Placental epithelial cell (primary cell): ENCODE results near the genes TMEM202, ARIH1, GOLGA6B and ADPGK.

DNA sequence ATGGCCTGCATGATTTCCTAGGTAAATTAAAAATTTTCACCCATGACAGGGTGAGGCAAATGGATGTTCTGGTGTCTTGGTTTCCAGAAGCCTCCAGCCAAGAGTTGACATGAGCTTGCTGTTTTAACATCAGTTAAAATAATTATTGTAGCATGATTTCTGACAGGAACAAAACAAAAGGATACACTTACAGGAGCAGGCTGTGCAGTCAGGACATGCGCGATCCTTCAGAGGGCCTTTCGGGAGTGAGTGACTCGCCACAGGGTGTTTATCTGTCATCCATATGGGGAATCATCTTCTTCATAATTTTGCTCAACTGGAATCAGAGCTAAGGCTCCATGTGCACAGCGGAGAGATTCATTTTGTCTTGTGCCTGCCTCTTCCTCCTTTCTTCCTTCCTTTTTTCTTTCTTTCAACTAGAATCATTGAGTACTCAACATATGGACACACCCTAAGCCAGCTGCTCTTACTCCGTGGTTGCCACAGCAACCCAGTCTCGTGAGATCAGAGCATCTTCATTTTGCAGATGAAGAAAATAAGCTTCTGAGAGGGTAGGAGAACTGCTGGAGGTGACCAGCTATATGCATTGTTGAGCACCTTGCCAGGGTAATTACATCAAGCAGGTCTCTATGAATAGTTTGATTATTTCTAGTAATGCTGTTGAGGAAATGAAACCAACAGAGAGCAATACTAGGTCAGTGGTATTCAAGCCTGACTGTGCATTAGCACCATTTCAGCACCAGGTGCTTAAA lies 73.5 kb downstream of the THSD4 start:
- CAGE, long polyA plus RNA: no peak

GRCh38 chr15:71341568-71342532 lies 226.6 kb downstream of the THSD4 start:
- CAGE, long polyA plus RNA: no peak

- CAGE, long polyA plus RNA: no peak
Measured at GRCh38 chr15:71366854-71367294, 251.6 kb downstream of the THSD4 start.

- CAGE, long polyA plus RNA: no peak
Measured at GRCh38 chr15:71611551-71611993, 198.8 kb upstream of the NR2E3 start.

DNA sequence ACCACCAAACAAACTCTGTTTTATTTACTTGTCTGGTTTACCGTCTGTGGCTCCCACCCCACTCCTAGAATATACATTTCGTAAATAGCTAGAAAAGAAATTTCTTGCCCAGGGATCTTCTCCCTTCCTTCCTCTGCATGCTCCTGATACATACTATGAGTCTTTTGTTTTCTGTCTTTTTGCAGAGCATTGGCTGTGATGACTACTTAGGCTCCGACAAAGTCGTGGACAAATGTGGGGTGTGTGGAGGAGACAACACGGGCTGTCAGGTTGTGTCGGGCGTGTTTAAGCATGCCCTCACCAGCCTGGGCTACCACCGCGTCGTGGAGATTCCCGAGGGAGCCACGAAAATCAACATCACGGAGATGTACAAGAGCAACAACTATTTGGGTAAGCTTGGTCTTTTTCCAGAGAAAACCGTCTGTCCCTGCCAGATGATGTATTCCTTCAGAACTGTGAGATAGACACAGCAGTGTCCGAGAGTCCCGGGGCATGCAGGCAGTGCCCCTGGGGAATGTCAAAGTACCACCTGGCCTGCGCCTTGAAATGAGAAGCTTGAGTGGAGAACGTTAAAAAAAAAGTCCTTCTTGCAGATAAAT lies 149.9 kb upstream of the NR2E3 start:
- CAGE, long polyA plus RNA: no peak

- CAGE, long polyA plus RNA: no peak
Measured at GRCh38 chr15:71662305-71662822, 148.0 kb upstream of the NR2E3 start.

DNA sequence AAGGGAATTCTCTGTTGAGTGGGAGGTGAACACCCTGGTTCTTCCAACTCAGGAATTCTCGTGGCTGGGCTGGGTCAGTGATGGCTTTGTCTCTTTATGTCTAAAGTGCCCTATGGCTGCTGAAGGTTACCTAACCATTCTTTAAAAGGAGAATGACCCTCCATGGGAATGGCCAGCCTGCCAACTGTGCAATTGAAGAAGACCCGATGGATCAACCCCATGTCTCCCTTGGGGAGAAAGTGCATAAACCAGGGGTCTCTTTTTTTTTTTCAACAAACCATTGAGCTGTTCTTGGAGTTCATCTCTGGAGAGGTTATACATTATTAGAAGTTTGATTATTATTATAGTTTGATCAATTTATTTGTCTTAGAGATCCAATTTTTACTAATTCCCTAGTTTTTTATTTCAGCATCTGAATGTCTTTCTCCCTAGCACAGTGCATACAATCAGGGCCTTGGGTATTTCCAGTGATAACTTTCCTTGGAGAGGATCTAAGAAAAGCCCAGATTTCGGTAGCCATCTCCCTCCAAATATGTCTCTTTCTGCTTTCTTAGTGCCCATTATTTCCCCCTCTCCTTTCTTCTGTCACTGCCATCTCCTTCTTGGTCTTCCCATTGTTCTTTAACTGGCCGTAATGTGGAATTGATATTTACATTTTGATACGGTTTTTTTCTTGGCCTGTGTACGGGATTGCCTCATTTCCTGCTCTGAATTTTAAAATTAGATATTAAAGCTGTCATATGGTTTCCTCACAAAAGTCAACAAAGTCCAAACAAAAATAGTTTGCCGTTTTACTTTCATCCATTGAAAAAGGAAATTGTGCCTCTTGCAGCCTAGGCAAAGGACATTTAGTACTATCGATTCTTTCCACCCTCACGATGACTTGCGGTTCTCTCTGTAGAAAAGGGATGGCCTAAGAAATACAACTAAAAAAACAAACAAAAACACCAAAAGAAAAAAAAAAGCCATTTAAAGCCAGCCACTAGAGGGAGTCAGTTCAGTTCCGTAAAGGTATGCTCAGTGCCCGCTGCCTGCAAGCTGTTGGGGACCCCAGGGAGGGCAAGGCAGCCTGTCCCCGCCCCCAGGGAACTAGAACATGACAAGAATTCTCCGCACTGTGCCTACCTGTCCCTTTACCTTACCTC lies 30.4 kb upstream of the NR2E3 start:
- CAGE, long polyA plus RNA: no peak

DNA sequence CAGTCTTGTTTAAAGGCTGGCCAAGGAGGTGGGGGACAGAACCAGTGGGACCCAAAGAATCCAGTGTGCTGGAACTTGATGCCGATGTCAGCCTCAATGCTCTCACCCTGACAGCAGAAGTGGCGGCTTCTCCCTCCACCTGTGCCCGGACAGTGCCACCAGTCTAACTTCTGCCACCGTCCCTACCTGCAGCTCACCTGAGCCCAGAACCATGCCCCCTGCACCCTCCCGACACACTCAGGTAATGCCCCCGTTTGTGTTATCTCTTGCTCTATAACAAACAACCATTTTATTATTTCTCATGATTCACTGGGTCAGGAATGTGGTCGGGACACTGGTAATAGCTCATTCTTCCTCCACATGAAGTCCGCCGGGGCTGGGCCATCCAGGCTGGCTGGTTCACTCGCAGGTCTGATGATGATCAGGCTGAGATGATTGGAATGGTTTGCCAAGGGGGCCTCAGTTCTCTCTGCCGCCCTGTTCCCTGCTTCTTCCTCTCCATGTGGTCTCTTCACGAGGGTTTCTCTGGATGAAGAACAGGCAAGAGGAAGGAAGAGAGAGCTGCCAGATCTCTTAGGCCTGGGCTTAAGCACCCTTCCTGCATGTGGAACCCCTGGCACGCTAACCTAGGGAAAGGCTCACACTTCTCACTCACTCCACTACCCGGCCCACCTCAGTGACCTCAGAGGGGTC lies 20.3 kb upstream of the NR2E3 start:
- CAGE, long polyA plus RNA: no peak

DNA sequence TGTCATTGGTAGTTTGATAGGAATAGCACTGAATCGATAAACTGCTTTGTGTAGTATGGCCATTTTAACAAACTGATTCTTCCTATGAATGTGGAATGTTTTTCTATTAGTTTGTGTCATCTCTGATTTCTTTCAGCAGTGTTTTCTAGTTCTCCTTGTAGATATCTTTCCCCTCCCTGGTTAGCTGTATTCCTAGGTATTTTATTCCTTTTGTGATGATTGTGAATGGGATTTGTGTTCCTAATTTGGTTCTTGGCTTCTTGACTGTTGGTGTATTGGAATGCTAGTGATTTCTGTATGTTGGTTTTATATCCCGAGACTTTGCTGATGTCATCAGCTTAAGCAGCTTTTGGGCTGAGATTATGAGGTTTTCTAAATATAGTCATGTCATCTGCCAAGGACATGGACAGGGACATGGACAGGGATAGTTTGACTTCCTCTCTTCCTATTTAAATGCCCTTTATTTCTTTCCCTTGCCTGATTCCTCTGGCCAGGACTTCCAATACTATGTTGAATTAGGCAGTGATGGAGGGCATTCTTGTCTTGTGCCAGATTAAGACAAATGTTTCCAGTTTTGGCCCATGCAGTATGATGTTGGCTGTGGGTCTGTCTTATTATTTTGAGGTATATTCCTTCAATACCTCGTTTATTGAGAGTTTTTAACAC lies 35.7 kb downstream of the MYO9A start:
- CAGE, long polyA plus RNA: no peak

GRCh38 chr15:72345364-72345730 lies 25.4 kb upstream of the CELF6 start:
- CAGE, long polyA plus RNA: no peak

- CAGE, long polyA plus RNA: no peak
Measured at GRCh38 chr15:72398098-72398485, at the start of gene TMEM202. TMEM202 (plus strand) TSS chr15:72398305.

GRCh38 chr15:72473330-72474427 lies at the start of gene ARIH1:
ARIH1 (plus strand) TSS chr15:72474330.
- CAGE, long polyA plus RNA: no peak

- CAGE, long polyA plus RNA: no peak
Measured at GRCh38 chr15:72480840-72482072, 7.1 kb downstream of the ARIH1 start.

GRCh38 chr15:72495390-72495530 lies 21.1 kb downstream of the ARIH1 start:
- CAGE, long polyA plus RNA: no peak

GRCh38 chr15:72511462-72512043 lies 37.4 kb downstream of the ARIH1 start:
- CAGE, long polyA plus RNA: no peak

DNA sequence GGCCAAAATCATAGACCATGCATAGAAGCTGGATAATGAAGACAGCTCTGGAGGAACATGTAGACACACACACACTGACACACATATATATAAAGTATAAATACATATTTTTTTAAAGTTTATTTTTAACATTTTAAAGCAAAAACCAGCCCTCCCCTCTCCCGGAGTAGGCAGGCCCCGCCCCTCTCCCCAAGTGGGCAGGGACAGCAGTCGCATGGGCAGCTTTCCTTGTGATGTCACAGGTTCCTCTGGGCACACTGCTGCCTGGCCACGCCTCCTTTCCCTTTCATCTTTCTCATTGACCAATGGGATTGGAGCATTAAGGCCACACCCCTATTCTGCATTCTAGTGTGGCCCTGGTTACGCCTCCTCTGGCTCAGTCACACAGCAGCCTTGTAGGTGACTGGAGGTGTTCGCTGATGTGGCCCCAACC lies at the start of gene GOLGA6B:
Gene GOLGA6B (plus strand): TSS at position 379 of the 433 bp plus-strand sequence.
- CAGE, long polyA plus RNA: no peak

GRCh38 chr15:72783410-72784235 lies at the start of gene ADPGK:
ADPGK (minus strand) TSS chr15:72783758.
- CAGE, long polyA plus RNA: no peak

- CAGE, long polyA plus RNA: no peak
Measured at GRCh38 chr15:73225363-73225823, 143.4 kb downstream of the HCN4 start.

DNA sequence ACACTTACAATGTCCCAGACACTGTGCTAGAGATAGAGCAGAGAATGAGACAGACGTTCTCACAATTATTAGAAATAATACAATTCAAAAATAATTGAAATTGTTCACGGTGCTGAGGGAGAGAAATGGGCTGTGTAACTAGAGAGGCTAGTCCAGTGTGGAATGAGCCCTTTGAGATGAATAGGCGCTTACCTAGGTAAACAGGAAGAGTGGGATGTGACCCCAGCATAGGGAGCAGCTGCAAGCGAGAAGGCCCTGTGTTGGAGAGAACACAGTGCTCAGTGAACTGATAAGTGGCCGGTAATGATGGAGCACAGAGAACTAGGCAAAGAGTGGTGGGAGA lies 104.0 kb downstream of the HCN4 start:
- CAGE, long polyA plus RNA: no peak

- CAGE, long polyA plus RNA: no peak
Measured at GRCh38 chr15:73634122-73634728, 1.0 kb upstream of the NPTN start.